Umbilical cord (tissue), 2 donors: ENCODE results near the genes SYT13 and SLC35C1.

- RAMPAGE, long total RNA = no peak
Measured at GRCh38 chr11:44450521-44451085, 114.9 kb upstream of the CD82 start.

DNA sequence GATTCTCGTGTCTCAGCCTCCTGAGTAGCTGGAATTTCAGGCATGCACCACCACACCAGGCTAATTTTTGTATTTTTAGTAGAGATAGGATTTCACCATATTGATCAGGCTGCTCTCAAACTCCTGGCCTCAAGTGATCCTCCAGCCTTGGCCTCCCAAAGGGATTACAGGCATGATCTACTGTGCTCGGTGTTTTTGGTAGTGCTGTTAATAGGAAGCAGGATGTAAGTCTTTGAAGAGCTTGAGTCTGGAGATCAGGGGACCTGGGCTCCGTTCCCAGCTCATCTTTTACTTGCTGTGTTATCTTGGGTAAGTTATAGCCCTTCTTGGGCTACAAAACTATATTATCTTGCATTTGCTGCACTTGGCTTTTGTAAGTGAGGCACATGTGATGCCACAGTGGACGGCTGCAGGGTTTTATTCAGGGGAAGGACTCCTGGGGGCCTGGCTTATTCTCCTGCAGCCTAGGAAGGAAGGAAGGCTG, 6.3 kb downstream of the CD82 start:
- RAMPAGE, long total RNA = no peak

DNA sequence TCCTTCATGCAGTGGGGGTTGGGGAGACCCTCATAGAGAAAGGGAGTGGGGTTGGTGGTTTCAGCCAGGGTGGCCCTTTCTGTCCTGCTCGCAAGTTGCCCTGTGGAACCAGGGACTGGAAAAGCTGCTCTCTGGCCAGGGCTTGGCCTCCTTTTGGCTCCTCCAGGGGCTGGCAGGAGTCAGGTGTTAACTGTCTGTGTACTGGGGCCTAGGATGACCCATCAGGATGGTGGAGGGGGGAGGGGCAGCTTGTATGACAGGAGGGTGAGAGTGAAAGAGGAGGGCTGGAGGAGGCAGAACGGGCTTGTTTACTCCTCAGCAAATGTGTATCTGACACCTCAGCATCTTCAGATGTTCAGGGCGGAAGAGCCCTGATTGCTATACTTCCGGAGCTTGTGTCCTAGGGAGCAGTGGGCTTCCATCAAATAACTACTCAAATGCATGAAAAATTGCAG, 31.0 kb downstream of the CD82 start:
- RAMPAGE, long total RNA = no peak

- RAMPAGE, long total RNA = no peak
Measured at GRCh38 chr11:44596902-44597432, 31.5 kb downstream of the CD82 start.

DNA sequence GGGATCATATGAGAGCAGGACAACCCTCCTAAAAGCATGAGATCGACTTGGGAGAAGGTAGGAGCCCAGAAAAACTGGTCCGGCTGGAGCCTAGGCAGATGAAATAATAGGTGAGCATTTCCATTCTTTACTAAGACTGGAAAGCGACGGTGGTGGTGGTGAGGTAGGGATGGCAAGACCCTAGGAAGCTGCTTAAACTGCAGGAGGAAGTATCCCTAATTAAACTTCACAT, 35.6 kb upstream of the TSPAN18 start:
- RAMPAGE, long total RNA = no peak

- RAMPAGE, long total RNA = no peak
Measured at GRCh38 chr11:44883164-44883519, 67.5 kb downstream of the TP53I11 start.

DNA sequence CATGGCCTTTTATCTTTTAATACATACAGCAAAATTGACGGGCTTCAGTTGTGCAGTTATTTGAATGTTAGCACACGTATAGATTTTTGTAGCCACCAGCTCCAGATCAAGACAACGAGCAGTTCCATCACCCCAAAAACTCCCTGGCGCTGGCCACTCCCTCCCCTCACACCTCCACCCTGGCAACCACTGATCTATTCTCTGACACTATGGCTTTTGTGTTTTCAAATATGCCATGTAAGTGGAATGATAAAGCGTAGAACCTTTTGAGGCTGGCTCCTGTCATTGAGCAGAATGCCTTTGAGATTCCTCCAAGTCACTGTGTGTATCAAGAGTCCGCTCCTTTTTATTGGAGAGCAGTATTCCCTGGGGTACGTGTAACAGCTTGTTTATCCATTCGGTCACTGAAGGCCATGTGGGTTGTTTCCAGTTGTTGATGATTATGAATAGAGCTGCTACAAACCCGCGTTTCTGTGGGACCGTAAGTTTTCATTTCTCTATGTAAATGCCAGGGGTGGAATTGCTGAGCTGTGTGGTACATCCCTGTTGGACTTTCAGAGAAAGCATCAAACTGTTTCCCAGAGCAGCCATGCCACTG, 10.3 kb downstream of the TP53I11 start:
- RAMPAGE, long total RNA = no peak

GRCh38 chr11:44977572-44978170, 27.0 kb upstream of the TP53I11 start:
- RAMPAGE, long total RNA = no peak

DNA sequence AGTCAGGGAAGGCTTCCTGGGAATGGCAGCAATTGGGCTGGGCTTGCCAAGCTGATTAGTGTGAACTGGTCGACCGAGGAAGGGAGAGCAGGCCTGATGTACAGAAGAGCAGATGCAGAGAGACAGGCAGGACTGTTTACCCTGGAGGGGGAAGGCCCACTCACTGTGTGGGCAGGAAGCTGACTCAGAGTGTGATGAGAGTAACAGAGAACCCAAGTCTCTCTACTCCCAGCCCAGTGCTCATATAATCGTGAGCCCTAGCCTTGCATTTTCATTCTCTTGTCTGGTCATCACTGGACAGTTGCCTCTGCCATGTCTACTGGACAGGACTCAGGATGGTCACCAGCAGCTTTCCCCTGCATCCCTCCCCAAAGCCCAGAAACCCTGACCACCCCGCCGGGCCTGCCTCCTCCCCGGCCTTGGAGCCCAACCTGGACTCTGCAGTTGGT, 43.6 kb upstream of the PRDM11 start:
- RAMPAGE, long total RNA = no peak

DNA sequence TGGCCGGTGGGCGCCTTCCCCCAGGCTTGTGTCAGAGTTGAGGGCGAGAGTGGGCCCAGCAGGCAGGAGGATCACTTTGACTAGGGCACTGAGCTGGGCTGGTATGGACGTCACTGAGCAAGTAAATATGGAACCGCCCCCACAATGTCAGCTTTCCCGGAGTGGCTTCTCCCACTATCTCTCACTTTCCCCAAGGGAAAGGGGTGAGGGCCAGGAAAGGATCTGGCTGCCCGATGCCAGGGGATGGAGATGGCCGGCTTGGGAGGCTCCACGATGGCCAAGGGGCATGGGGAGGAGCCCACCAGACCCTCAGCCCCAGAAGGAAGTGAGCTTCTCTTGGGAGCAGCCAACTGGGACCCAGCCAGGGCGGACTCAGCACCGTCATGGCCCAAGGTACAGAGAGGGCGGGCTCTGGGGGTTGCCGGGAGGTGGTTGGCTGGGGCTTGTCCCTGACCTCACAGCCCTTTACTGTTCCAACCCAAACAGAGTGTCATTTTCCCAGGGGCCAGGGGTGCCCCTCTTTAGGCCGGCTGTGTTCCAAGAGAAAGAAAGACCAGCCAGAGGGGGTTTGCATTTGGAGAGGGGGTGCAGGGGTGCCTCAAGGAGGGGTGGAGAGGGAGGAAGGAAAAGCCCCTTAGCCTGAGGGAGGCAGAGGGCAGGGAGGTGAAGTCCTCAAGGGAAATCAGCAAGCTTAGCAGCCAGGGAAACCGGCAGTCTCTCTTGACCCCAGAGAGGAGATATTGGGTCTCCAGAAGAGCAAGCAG, 8.8 kb downstream of the PRDM11 start:
- RAMPAGE, long total RNA = no peak

- RAMPAGE, long total RNA = no peak
Measured at GRCh38 chr11:45213006-45213744, 66.7 kb downstream of the PRDM11 start.

GRCh38 chr11:45226795-45227612, 59.1 kb downstream of the SYT13 start:
- RAMPAGE, long total RNA = no peak

DNA sequence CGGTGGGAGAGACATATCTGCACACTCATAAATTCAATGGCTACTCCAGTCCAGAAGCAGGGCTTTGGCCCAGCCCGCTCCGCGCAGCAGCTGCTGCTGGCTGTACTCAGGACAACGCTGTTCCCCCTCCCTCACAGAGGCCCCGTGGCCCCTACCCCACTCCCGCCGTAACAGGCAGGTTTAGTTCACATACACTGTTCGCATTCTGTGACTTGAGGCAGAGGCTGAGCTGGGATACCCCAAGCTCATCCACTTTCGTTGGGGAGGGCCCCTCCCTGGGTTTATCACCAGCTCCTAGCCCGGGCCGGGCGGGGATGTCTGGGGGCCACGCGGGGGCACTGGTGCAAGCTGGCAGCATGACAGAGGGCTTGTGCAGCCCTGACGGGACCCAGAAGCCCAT, 52.4 kb downstream of the SYT13 start:
- RAMPAGE, long total RNA = no peak

- RAMPAGE, long total RNA = no peak
Measured at GRCh38 chr11:45285671-45286947, at the start of gene SYT13. Gene SYT13, minus strand, starts transcription at chr11:45286341.

- RAMPAGE, long total RNA = no peak
Measured at GRCh38 chr11:45434283-45434609, 148.1 kb upstream of the SYT13 start.

DNA sequence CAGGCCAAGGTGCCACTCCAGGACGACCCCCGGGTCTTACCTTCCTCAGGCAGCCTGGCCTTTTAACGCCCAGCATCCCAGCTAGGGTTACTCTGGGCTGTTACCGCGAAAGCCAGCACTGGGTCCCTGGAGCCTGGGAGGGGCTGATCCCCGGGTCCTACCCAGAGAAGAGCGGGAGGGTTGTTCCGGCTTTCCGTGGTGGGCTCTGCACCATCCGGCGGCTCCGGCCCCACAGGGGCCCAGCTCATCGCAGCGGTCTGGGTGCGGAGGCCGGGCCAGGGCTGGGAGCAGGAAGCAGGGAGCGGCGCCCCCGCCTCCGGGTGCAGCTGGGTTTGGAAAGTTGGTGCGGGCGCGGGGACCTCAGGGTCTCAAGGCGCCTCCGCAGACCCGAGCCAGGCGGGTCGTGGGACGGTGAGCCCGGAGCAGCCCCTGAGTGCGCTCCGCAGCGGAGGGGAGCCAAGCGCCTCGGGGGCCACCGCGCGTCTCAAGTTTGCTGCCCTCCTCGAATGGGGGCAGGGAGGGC, 922 bp downstream of the CHST1 start:
- RAMPAGE, long total RNA = no peak

DNA sequence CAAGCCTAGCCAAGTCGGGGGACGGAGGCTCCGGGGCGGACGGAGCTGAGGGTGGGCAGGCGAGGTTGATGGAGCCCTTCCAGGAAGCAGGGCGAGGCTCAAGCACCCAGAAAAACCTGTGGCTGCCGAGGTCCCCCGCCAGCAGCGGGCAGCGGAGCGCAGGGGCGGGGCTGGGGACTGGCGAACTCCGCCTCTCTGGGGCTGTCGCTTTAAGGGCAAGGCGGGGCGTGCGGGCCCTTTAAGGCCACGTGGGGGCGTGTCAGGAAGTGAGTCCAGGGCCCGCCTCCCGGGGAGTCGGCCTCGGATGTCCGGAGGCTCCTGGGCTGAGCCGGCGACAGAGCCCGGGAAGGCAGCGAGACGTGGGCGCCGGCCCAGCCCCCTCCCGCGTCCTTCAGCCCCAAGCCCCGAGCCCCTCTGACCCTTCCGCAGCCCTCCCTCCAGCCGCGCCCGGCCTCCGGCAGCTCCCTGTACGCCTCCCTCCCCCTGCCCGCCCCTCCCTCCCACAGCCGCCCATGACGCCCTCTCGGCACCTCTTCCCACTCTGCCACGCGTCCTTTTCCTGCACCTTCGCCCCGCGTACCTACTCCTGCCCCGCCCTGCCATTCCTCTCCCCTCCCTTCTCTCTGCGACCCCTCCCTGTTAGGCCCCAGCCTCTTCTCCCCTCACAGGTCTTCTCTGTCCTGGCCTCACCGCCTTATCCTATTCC, at the start of gene SLC35C1:
Gene SLC35C1 (plus strand): TSS at position 300 of the 706 bp plus-strand sequence.
- RAMPAGE, long total RNA = no peak

DNA sequence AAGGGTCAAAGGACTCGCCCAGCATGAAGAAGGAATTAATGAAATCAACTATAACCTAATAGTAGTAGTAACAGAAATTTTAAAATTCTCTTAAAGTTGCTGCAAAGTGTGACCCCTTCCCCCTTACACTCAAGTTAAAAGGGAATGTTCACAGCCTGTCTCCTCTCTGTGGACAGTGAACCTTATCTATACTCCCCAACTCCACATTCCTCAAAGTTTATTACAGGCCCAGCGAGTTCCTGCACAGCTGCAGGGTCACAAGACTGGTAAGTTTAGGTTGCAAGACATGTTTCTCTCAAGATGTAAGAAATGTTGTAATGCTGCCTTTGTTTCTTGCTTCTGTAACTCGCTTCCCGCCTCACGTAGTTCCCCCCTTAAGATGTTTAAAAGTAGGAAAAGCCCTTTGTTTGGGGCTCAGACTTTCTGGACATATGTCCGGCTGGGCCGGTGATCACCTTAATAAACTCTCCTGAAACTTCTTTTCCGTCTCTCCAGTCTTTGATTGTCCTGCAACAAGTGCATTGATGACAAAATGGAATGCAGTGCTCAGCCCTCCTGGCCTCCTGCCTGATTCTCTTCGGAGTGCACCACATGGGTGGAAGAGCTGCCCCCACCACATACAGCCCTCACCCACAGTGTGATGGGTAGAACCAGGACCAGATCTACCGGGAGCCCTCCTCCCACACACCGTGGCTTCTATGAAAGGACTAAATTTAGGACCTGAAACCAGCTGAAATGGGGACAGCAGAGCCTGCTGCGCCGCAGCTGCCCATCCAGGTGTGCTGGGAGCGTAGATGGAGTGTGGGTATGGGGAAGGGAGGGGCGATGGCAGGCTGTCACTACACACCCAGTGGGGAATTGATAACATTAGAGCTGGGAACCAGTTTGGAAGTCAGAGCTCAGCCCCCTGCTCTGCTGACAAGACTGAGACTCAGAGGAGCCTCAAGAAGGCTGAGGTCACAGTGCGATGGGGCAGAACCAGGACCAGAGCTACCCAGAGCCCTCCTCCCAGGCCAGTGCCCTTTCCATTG, 18.7 kb downstream of the SLC35C1 start:
- RAMPAGE, long total RNA = no peak

DNA sequence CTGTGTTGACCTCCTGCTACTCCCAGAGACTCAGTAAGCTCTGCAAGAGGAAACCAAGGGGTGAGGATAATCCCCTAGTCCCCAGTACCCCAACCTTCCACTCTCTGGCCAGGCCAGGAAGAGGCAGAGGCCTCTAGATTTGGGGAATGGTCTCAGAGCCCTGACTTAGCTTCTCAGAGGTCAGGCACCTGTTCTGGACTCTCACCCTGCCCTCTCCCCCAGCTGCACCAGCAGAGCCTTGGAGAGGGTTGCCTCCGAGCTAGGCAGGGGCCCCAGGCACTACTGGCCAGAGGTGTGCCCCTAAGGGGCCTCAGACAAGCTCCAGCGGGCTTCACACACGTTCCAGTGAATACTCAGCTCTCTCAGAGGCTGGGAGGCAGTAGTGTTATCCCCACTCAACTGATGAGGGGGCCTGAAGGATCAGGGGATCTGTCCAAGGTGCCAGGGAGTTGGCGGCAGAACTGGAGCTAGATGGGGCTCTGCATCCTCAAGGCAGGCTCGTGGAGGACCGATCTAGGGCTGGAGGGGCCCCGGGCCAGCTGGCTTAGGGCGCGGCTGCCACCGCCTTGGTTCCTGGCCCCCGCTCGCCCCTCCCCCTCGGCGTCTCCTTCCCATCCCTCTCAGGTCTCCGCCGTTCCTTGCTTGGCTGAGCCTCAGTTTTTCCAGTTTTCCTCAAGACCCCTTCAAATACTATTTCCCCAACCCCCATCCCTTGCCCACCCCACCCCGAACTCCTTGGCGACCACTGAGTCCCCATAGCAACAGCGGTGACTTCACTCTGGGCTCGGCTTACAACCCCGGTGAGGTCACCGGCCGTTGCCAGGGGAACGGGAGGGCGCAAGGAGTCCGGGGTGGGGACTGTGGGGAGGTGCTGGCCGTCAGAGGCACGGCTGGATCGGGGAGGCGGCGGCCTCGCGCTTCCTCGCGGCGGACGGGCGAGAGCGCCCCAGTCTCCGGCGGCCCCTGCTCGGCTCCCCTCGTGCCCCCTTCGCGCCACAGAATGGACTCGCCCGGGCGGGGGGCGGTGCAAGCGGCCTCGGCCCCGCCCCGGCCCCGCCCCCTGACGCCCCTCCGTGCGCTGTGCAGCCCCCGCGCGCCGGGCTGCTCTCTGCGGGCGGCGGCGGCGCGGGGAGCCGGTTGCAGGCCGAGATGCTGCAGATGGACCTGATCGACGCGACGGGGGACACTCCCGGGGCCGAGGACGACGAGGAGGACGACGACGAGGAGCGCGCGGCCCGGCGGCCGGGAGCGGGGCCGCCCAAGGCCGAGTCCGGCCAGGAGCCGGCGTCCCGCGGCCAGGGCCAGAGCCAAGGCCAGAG, 7.6 kb downstream of the FREY1 start:
- RAMPAGE, long total RNA = no peak

DNA sequence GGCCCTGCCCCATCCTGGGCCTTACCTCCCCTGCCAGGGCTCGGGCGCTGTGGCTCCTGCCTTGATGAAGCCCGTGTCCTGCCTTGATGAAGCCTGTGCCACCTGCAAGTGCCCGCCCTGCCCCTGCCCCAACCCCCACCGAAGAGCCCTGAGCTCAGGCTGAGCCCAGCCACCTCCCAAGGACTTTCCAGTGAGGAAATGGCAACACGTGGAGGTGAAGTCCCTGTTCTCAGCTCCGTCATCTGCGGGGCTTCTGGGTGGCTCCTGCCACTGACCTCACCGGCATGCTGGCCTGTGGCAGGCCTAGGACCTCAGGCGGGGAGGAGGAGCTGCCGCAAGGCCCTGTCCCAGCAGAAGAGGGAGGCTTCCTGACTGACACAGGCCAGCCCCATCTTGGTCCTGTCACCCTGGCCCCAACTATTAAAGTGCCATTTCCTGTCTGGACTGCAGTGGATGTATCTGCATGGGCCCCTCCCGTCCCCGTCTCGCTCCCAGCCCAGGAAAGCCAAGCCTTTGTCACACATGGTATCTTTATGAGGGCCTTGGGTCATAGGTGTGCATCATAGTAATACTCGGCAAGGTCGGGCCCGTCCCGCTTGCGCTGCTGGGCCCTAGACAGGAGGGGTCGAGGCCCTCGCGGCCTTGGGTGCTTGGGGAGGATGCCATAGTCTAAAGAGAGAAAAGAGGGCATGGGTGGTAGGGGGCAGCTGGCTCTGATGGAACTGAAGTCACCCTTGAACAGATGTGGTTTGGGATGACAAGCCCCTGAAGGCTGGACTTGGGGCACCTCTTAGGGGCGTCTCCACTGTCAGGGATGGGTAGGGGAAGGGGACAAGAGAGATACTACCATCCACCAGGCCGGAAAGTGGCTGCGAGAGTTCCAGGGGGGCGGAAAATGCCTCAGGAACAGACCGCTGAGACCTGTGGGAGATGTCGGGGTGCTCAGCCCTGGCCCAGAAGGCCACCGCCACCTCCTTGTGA, 759 bp downstream of the FREY1 start:
- RAMPAGE, long total RNA = no peak